Melanocyte of skin (primary cell): ENCODE measurements around the gene KIAA0408.

DNA sequence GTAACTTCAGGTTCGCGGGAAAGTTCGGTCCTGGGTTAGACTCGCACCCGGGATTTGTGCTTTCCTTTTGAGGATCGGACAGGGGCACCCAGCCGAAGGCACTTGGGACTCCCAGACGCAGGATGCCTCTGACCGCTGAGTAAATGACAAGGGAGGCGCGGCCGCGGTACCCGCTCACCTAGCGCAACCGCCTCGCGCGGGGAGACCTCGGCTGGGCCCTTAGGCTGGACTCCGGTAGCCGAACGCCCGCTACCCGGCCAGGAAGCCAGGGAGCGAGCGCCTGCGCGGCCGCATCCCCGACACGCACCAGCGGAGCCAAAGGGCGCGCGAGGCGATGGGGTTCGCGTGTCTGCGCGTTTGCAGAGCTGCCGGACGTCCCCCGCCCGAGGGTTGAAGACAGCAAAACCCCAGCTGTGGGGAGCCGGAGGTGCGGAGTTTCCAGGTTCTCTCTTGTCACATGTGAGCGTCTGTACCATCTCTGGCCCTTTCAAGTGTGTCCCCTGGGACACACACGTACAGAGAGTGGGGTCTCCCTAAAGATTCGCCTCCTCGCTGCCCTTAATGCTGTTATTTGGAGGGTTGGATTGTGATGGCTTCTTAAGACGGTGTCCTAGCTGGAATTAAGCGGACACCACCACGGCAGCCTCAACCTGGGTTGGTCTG, 1.2 kb downstream of the RSPO3 start:
- CAGE, long polyA plus RNA, 2 experiments, result no peak in any of the 2 experiments

DNA sequence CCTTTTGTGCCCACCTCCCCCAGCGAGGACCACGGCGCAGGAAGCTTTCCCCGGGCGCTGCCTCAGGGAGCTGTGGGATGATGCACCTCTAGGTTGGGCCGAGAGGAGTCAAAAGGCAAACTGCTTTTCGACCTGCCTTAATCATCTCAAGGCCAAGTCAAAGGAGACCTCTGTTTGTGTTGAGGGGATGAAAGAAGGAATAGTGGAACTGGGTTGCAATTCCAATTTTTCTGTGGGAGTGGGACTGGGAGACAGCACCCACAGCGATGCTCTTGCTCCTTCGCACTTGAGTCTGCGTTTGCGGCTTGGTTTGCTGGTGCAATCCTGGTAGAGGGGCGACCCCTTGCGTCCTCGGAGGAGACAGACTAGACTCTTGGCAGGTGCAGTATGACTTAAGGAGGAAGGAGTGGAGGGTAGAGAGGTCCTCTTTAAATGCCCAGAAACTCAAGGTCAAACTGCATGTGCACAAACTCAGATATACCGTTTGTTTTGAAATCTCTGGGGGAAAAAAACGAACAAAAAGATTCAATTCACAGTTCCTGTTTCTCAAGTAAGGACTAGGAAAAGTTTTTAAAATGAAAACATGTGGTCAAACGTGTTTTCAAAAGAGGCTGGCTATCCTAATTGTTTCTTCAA, 2.9 kb downstream of the RSPO3 start:
- CAGE, long polyA plus RNA, 2 experiments, result no peak in any of the 2 experiments

GRCh38 chr6:127458772-127459764, at the start of gene KIAA0408:
TSS of gene KIAA0408 (minus strand) at chr6:127459389.
- CAGE, long polyA plus RNA, 2 experiments, result no peak in any of the 2 experiments

GRCh38 chr6:127922054-127922405, 21.2 kb upstream of the THEMIS start:
- CAGE, long polyA plus RNA, 2 experiments, result no peak in any of the 2 experiments

- CAGE, long polyA plus RNA, 2 experiments, result no peak in any of the 2 experiments
These were observed 223.7 kb upstream of the THEMIS start for GRCh38 chr6:128124428-128124994.

GRCh38 chr6:128352429-128353273, 167.7 kb downstream of the PTPRK start:
- CAGE, long polyA plus RNA, 2 experiments, result no peak in any of the 2 experiments

DNA sequence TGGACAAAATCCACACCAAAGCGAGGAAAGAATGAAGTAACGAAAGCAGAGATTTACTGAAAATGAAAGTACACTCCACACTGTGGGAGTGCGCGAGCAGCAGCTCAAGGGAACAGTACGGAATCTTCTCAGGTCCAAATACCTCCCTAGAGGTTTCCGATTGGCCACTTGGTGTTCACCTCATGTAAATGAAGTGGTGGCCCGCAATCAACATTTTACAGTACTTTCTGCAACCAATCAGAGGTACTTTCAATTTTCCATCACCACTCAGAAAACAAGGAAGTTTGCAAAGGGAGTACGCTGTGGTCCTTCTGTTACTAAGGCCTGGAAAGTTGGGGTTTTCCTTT, 122.4 kb downstream of the PTPRK start:
- CAGE, long polyA plus RNA, 2 experiments, result no peak in any of the 2 experiments

GRCh38 chr6:128499939-128500660, 20.3 kb downstream of the PTPRK start:
- CAGE, long polyA plus RNA, 2 experiments, result no peak in any of the 2 experiments

- CAGE, long polyA plus RNA, 2 experiments, result no peak in any of the 2 experiments
These were observed 135.5 kb upstream of the PTPRK start for GRCh38 chr6:128655881-128656322.

- CAGE, long polyA plus RNA, 2 experiments, result no peak in any of the 2 experiments
These were observed 46.3 kb downstream of the LAMA2 start for GRCh38 chr6:128929238-128929726.

- CAGE, long polyA plus RNA, 2 experiments, result no peak in any of the 2 experiments
These were observed 182.4 kb downstream of the LAMA2 start for GRCh38 chr6:129065433-129065632.

DNA sequence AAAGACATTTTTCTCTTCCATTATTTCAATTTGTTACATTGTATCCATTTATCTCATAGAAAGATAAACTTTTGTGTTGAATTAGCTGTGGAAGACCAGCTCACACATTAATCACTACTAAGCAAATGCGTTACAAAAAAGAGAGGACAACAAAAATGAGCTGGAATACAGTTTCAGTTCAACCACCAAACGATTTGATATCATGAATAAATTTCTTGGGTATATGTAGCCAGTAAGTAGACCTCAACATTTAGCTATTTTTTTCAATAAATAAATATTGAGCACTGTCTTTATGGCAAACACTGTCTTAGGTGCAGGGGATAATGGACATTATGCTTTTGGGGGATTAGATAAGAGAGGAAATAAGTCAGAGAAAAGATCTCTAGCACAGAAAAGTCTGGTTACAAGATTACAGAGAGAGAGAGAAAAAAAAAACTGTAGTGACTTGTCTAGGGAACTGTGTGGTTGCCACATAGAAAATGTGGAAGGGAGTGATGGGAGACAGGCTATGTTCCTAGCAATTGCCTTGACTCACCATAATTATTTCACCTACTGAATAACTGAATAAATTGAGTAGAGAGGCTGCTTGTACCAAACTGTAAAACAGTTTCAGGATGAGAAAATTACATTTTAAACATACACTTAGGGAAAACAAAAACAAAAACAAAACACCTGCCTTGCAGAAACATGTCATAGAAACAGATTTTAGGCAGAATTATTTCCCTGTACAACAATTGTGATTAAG, 229.5 kb downstream of the LAMA2 start:
- CAGE, long polyA plus RNA, 2 experiments, result no peak in any of the 2 experiments

DNA sequence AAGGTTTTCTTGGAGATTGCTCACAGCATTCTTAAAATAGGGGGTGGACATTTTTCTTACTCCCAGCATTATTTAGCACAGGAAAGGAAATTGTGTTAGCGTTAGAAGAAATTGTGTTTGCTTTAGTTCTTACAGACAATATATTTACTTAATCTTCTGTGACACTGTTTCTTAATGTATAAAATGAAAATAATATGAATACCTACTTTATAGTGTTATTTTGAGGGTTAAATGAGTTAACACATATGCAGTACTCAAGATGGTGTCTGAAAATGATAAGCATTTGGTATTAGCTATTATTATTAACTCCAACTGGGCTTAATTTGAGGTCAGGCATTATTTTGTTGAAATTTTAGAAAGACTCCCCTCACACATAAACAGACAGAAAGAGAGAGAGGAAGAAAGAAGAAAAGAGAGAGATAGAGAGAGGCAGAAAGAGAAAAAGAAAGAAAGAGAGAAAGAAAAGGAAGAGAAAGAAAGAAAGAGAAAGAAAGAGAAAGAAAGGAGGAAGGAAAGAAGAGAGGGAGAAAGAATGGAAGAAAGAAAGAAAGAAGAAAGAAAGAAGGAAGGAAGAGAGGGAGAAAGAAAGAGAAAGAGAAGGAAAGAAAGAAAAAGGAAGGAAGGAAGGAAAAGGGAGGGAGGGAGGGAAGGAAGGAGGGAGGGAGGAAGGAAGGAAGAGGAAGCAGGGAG, 325.3 kb downstream of the LAMA2 start:
- CAGE, long polyA plus RNA, 2 experiments, result no peak in any of the 2 experiments

GRCh38 chr6:129346594-129347480, 363.1 kb downstream of the ARHGAP18 start:
- CAGE, long polyA plus RNA, 2 experiments, result no peak in any of the 2 experiments

DNA sequence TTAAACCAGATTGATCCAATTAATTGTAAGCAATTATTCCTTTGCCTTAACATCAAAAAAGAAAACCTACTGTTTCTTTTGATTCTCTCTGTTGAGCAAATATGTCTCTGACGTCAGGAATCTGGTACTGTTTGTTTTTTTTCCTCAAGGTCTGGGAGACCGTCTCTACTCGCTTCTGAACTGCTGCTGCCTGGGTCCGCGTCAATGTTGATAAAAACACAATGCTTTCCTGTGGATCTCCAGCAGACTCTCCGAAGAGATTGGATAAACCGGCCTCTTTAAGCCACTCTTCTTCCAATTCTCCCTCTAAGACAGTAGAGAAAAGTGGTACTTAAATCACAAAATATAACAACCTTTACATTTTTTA, 71.7 kb downstream of the ARHGAP18 start:
- CAGE, long polyA plus RNA, 2 experiments, result no peak in any of the 2 experiments

DNA sequence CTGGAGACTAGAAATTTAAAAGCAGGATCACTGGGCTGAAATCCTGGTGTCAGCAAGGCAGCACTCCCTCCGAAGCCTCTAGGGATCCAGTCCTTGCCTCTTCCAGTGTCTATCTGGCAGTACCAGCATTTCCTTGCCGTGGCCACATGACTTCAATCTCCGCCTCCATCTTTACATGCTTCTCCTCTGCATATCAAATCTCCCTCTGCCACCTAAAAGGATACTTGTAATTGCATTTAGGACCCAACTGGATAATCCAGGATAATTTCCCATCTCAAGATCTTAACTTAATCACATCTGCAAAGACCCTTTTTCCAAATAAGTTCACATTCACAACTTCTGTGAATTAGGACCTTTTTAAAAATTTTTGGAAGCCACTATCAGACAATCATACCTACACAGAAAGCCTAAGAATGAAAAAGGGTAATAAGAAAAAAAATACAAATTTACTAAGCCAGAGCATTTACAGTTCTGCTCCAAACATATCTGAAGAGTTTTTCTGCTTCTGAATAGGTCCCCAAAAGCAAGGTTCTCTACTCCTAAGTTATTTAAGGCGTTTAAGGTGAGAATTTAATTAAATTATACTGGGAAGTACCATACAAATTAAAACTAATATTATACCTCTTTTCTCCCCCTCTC, 30.0 kb downstream of the ARHGAP18 start:
- CAGE, long polyA plus RNA, 2 experiments, result no peak in any of the 2 experiments

DNA sequence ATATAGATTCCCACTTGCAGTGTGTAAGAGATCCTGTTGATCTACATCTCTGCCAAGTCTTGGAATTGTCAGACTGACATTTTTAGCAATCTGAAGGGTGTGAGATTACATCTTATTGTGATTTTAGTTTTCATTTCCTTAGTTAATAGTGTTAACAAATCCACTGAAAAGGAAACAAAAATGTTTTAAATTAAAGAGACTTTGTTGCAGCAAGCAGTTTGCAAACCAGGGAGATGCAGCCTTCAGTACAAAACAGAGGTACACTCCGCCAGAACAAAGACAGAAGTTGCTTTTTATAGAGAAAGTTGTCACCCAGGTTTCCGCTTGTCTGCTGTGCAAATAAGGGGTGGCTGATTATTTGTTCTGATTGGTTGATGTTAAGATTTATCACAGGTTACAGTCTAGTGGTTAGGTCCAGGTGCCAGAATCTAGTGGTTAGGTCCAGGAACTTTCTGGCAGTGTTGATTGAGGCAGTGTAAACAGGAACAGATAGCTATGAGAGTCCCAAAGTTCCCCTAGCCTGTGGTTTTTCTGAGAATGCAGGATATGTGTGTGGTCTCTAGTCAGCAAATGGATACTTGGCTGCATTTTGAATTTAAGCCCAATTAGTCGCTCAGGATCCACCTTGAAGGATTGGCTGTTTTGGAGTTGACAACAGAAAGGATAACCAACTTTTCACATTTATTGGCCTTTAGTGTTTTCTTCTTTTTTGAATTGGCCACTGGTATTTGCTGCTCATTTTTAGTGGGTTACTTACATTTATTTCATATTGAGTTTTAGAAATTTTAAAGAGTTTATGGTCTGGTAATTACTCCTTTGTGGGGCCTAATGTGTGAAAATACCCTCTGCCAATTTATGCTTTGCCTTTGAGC, 147.9 kb downstream of the TMEM200A start:
- CAGE, long polyA plus RNA, 2 experiments, result no peak in any of the 2 experiments

GRCh38 chr6:131250094-131250827, 115.0 kb downstream of the AKAP7 start:
- CAGE, long polyA plus RNA, 2 experiments, result no peak in any of the 2 experiments

GRCh38 chr6:131295051-131295600, 159.9 kb downstream of the AKAP7 start:
- CAGE, long polyA plus RNA, 2 experiments, result no peak in any of the 2 experiments

GRCh38 chr6:131562205-131562863, 10.7 kb upstream of the ARG1 start:
- CAGE, long polyA plus RNA, 2 experiments, result no peak in any of the 2 experiments